Neural crest cell (in vitro differentiated cells): ENCODE measurements around the genes LGSN and PTP4A1.

- PRO-cap: no peak
Measured at GRCh38 chr6:53746274-53746763, 48.5 kb upstream of the LRRC1 start.

- PRO-cap: no peak
Measured at GRCh38 chr6:53910758-53911474, 116.1 kb downstream of the LRRC1 start.

DNA sequence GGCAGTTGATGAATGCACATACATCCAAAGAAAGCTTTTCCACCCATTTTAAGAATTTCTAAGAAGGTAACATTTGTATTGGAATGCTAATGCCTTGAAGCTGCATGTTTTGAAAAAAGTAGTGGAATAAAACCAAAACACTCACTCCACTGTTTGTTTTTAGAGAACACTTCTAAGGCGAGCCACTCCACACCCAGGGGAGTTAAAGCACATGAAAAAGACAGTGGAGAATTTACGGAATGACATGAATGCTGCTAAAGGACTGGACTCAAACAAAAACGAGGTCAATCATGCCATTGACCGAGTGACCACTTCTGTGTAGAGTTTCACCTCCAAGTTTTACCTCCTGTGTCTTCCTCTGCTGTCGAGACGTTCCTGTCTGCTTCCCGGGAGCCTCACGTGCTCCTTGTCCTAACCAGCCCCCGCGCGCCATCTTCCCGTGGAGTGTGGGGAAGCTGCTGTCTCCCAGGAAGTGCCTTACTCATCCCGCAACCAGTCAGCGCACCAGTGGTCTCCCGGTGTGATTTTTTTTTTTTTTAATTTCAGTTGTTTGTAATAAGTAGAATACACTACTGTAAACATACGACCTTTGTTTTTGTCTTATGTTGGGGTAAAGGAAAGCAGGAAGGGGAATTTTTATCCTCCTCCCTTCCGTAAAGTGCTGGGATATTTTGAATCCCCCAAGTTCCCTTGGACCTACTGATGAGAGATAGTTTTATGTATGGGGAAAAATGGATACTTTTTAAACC lies 127.8 kb downstream of the LRRC1 start:
- PRO-cap: no peak

DNA sequence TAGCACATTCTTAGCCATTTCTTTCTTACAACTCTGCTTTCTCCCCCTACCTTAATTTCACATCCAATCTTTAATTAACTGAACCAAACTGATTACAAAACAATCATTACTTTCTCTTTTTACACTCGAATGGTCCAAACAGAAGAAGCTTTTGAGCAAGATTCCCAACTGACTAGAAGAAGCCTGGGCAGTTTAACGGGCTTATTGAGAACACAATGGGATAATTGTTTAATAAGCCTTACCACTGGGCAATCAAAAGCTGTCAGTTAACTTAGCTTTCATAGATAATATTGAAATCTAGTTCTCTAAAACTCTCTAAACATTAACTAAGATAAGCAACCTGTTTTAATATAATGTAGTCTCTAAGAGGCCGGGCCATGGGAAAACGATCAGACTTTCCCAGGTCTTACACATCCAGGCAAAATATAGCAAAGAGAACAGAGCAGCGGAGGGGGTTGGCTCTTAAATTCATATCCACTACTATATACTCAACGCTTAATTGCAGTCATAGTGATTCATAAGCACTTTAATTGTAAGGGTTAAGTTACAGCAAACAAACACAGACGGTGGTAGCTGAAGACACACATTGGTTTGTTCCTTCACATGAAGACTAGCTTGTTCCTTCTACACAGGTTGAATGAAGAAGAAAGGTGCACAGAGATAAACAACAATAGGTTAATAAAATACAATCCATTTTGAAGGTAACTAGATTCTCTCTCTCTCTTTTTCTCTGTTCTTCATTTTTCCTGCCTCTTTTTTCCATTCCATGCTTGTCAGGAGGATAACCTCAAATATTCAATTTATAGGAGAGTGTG lies 128.0 kb upstream of the FAM83B start:
- PRO-cap: no peak

DNA sequence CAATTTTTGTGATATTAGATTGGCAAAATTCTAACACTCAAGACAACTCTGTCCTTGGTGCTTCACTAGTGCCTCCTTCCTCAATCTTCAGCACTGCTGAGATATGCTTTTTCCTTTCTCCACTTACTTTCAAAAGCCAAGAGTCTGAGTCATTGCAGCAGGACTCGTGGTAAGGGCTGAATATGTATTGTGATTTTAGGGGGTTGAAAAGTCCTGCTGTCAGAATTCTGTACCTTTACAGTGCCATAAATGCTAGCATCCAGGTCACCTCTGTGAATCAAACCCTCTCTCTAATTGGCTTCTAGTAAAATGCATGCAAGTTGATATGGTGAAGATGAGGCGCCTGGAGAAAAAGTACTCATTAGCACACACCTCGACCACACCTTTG lies 43.8 kb upstream of the FAM83B start:
- PRO-cap: no peak

DNA sequence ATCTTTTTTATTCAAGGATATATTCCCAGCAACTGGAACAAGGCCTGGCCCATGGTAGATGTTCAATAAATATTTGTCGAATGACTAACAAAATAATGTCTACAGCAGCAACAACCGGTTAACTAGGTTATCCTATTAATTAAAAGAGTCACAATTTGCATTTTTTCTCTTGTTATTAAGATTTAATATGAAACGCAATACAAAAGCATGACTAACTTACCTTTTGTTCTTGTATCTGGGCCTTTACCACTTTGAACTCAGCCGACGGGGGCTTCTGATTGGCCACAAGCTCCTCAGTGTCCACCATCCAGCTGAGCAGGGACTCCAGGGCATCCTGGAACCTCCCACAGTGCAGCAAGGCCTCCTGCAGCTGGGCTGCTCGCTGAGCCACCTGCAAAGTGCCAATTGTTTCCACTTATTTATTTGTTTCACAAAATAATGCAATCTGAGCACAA lies 287.5 kb upstream of the COL21A1 start:
- PRO-cap: no peak

GRCh38 chr6:56627798-56628208 lies 326.8 kb downstream of the DST start:
- PRO-cap: no peak

DNA sequence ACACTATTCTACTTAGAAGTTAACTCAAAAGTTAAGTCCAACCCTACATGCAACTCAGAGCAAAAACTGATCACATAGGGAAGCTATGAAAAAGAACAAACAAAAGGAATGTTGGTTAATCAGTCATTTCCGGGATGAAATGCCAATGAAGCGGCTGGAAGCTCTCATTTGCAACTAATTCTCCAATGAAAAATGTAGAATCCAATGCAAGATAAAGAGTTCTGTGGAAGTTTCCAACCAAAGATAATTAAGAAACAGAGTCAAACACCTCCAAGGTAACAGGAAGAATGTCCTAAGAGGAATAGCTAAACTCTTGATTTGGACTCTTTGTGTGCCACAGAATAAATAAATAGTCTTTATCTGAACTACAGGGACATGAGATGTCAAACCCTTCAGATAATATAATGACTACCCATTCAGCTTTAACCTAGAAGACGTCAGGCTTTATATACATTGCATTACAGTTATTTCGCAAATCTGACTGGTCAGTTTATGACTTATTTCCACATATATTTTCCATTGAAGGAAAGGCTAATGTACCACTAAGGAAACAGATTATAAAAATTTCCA lies 264.0 kb downstream of the DST start:
- PRO-cap: no peak

DNA sequence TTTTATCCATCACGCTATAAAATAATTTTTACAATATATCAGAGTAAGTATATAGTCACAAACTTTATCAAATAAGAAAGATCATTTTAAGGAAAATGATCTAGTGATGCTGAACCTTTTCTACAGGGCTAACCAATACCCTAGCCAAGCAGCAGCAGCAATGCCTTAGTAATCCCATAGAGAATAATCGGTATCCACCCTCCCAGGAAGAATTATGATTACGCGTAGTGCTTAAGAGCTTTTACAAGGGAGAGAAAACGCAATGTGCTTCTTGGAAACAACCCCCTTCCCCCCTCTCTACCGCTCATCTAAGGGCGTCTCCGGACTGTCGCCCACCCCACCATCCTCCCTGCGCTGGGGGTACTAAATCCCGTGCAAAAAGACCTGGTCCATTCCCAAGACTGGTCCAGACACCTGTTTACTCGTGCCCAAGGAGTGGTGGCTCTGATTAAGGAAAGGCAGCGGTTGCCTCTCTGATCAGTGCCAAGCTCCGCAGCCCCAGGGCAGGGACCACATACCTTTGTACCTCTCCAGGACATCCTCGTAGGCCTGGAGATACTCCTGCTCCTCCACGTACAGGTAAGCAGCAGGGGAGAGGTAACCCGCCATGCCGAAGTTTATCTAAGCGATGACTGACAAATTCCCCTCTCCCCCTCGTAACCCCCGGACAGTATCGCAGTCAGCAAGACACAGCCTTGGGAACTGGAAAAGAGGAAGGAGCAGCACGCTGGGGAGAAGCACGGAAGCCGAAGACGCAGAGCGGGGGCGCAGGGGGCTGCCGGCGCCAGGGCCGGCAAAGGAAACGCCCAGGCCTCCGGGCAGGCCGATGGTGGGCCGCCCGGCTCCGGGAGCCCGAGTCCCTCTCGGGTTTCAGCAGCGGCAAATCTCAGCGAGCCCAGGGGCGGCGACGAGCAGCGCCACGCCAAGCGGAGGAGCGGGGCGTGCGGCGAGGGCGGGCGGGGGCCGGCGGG lies 111.8 kb downstream of the DST start:
- PRO-cap: bidirectional peak, plus-strand start at position 882 of the sequence, minus-strand start at position 754 of the sequence

- PRO-cap: no peak
Measured at GRCh38 chr6:57305293-57305571, 12.2 kb upstream of the PRIM2 start.

DNA sequence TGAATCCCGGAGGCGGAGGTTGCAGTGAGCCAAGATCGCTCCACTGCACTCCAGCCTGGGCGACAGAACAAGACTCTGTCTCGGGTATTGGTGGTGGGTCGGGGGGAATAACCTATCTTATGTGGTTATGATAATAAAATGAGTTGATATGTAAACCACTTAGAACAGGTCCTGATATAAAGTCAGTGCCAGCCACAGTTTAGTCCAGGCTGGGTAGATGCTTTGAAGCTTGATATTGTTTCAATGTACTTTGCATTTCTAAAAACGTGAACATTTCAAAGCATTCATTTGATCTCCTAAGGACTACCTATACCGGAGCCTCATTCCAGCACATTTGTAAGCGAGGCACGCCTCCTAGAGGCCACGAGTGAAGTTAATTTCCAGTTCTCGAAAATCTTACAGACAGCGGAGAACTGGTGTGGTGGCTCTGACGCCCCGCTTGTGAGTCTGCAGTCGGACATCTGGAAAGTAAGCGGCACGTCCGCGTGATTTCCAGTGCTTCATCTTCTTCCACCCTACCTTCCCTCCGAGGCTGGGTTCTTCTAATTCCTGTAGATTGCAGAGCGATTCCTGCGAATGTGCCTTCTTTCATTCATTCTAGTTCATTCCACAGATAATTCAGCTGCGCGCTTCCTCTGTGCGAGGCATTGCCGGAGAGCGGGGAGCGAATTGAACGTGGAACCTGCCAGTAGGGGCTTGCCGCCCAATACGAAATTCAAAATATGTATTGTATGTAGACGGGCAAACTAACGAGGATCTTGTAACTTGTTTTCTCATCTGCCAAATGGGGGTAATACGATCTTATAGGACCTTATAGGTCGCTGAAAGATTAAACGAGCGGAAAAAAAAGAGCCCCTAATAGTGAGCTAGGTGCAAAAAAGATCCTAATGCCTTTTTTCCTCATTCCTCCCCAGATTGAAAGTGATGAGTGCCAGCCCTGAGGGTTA lies 827 bp upstream of the PRIM2 start:
- PRO-cap: unidirectional peak, plus-strand start at position 444 of the sequence; bidirectional peak, plus-strand start at position 721 of the sequence, minus-strand start at position 671 of the sequence

DNA sequence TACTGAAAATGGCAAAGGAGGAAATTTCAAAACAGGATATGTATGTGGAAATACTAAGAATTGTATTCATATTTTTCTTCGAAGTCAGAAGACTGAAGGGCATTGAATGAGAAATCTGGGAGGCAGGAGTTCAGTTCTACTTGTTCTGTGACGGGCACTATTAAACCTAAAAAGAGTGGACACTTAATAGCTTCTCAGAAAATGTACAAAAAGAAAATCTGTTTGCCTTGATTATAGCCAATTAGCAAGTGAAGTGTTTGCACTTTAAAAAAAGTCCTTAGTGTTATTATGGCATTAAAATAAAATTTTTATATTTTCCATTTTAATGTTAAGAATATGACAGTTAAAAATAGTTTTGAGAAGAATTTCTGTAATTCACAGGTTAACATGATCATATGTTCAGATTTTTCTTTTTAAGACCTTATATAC lies 114.9 kb downstream of the PRIM2 start:
- PRO-cap: no peak

- PRO-cap: no peak
Measured at GRCh38 chr6:57792741-57793214, 475.3 kb downstream of the PRIM2 start.

DNA sequence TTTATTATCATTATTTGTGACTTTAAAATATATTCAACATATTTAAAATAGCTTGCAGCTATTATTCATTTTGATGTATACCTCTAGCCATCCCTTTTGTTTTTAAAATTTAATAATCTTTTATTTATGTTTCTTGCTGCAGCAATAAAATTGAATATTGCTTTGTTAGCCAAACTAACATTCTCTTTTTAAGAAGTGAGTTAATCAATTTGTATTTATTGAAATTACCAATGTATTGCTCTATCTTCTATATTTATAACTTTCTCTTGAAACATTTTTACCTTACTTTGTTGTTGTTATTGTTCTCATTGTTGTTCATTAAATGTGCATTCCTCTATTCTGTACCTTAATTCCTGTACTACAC lies 1129.5 kb downstream of the KHDRBS2 start:
- PRO-cap: no peak

DNA sequence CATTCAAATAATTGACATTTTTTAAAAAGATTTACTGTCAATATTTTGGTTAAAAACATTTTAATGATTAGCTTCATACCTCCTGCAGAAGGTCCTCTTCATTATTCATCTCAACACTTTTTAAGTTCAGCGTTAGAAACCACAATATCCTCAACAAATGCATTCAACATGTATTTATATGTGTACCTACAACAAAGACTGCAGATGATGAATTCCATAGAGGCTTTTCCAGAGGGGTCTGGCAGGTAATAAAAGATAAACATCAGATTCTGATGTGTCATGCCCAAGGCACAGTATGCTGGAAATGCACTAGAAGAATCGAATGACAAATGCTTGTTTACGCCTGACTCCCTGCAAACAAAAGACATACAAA lies at the start of gene LGSN:
Gene LGSN, minus strand, starts transcription at position 149 of the 373 bp plus-strand sequence.
- PRO-cap: no peak

DNA sequence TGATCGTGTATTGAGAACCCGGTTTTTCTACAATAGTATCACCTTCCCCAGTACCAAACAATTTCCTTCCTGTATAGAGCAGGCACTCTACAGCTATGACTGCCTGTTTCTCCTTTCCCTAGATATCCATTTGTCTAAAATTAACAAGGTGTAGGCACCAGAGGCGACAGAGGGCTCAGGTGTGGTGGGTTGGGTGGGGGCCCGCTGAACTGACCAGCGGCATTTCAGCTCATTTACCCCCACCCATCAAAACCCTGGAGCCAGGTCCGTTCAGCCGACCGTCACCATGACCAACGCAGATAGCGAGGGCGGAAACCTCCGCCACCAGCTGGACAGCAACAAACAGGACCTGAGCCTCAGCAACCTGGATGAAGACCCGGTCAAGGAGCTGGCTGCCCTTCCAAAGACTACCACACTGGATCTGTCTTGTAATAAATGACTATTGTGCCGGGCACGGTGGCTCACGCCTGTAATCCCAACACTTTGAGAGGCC lies 120.7 kb upstream of the LGSN start:
- PRO-cap: no peak

GRCh38 chr6:63492318-63492997 lies 79.8 kb upstream of the PTP4A1 start:
- PRO-cap: no peak

DNA sequence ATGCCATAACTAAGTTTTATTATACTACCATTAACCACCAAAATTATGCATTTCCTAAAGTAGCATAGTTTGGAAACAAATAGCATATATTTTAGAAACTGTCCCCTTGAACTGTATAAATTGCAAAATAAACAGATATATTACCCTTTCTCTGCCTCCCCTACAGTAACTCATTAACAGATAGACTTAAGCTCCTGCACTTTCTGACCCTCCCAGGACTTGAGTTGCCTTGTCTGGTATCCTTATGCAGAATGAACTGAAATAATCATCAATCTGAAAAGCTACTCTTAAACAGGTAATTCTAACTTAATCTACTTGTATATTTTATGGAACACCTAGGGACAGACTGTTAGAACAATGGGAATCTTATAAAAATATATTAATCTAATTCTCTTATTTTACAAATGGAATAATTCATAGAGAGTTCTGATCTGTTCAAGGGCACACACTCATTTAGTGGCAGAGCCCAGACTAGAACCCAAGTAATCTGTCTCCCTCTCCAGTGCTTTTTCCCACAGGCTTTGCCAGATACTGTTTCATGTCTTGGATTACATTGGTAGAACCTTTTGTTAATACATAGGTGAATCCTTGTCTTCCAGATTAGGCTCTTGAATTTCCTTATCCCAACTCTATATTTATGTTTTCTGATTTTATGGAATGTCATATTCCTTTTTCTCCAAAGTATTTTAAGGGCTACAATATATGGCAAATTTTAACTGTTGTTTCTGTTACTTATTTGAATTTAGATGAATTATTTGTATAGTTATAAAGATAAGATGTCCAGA lies 50.6 kb upstream of the PTP4A1 start:
- PRO-cap: no peak

DNA sequence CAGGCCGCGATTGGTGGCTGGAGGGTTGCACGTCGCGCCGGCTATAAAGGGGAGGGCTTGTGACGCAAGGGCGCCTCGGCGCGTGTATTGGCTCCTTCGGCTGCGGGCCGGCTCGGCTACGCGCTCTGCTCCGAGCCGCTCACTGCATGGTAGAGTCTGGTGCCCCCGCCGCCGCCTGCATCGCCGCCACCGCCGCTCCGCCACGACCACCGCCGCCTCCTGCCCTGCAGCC lies at the start of gene PTP4A1:
Gene PTP4A1, plus strand, starts transcription at position 73 of the 232 bp plus-strand sequence.
- PRO-cap: bidirectional peak, plus-strand start at position 152 of the sequence, minus-strand start outside the sequence

DNA sequence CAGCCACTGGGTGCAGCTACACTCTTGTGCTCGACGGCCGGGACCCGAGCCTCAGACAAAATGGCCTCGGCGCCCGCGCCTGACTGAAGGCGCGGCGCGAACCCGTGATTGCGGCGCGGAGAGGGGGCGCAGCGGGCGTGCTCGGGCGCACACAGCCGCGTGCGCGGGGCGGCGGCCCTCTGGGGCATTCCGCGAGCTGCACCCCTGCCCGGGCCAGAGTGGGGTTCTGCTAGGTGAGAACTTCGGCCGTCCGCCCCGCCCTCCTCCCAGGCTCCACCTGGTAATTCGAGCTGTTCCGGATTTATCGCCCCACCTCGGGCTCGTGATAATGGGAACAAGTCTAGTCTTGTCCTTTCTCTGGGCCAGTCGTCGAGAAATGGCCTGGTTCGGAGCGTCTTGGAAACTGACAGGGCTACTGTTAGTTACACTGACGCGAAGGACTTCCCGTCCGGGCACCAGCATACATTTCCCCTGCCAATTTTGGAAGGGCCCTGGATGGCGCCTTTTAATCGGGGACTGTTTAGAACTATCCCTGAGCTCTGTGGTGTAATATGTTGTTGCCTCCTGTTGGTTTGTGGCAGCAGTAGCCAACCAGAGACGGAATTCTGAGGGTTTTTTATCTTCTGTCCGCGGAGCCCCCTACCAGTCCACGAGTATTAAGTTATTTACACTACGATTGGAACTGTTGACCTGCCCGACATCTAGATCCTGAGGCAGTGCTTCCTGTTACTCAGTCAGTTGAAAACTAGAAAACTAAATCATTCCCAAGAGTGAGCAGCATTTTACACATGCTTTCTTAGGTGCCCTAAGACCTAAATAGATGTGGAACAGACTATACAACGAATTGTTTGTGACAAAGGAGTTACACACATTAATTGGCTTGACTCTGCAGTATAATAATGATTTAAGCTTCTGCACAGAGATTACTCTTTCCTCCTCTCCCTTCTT lies 1.4 kb downstream of the PTP4A1 start:
- PRO-cap: bidirectional peak, plus-strand start at position 107 of the sequence, minus-strand start at position 85 of the sequence; bidirectional peak, plus-strand start at position 365 of the sequence, minus-strand start at position 377 of the sequence; bidirectional peak, plus-strand start at position 810 of the sequence, minus-strand start at position 548 of the sequence